ENCODE measurements around a stretch of chr15.

- RRBS, 2 experiments: no CpG with 5 or more reads among the region's 1 CpG
CAGE:
- cytosol, long polyA minus RNA: start-site peak on the plus strand at chr15:92937585-92937624, 33 reads
- cytosol, long polyA plus RNA: no peak
- long polyA plus RNA: no peak
- nucleus, long polyA minus RNA: no peak
- nucleus, long polyA plus RNA: no peak
Observed at GRCh38 chr15:92937433-92937667, 37.2 kb downstream of the CHD2 start.

DNA sequence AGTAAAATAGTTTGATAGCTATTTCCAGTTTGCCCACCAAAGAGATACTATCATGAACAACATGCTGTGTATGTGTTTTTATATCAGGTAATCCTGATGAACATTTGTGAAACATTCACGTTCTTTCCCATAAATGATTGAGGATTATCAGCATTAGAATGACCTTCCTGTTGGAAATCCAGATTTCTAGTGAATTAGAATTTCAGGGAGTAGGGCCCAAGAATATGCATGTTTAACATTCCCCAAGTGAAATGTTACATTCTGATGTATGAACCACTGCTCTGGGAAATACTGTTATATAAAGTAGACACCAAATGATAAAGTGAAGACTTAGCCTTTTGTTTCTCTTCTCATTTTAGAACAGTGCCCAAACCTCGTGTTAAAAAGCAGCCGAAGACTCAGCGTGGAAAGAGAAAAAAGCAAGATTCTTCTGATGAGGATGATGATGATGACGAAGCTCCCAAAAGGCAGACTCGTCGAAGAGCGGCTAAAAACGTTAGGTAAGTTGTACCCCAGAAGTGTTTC is 39.2 kb downstream of the CHD2 start:
- RRBS, 2 experiments: no CpG with 5 or more reads among the region's 9 CpGs
CAGE:
- cytosol, long polyA minus RNA: no peak
- cytosol, long polyA plus RNA: no peak
- long polyA plus RNA: no peak
- nucleus, long polyA minus RNA: no peak
- nucleus, long polyA plus RNA: no peak

DNA sequence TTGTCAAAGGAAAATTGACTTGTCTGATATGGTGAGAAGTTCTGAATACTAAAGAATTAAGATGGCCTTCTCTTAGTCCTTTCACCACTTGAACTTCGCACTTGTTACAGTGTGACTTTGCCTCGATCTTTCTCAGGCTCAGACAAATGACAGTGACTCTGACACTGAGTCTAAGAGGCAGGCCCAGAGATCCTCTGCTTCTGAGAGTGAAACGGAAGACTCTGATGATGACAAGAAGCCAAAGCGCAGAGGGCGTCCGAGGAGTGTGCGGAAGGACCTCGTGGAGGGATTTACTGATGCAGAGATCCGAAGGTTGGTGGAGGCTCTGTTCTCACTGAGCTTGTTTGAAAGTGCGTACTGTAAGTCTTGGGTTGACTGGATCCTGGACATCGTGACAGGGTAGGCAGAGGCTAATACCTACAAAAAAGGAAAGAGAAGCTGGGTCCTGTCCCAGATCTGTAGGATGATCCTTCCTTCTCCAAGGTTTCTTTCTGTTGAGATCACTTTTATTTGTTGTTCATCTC is 85.3 kb downstream of the CHD2 start:
- RRBS, 2 experiments: no CpG with 5 or more reads among the region's 11 CpGs
CAGE:
- cytosol, long polyA minus RNA: no peak
- cytosol, long polyA plus RNA: no peak
- long polyA plus RNA: no peak
- nucleus, long polyA minus RNA: no peak
- nucleus, long polyA plus RNA: no peak

DNA sequence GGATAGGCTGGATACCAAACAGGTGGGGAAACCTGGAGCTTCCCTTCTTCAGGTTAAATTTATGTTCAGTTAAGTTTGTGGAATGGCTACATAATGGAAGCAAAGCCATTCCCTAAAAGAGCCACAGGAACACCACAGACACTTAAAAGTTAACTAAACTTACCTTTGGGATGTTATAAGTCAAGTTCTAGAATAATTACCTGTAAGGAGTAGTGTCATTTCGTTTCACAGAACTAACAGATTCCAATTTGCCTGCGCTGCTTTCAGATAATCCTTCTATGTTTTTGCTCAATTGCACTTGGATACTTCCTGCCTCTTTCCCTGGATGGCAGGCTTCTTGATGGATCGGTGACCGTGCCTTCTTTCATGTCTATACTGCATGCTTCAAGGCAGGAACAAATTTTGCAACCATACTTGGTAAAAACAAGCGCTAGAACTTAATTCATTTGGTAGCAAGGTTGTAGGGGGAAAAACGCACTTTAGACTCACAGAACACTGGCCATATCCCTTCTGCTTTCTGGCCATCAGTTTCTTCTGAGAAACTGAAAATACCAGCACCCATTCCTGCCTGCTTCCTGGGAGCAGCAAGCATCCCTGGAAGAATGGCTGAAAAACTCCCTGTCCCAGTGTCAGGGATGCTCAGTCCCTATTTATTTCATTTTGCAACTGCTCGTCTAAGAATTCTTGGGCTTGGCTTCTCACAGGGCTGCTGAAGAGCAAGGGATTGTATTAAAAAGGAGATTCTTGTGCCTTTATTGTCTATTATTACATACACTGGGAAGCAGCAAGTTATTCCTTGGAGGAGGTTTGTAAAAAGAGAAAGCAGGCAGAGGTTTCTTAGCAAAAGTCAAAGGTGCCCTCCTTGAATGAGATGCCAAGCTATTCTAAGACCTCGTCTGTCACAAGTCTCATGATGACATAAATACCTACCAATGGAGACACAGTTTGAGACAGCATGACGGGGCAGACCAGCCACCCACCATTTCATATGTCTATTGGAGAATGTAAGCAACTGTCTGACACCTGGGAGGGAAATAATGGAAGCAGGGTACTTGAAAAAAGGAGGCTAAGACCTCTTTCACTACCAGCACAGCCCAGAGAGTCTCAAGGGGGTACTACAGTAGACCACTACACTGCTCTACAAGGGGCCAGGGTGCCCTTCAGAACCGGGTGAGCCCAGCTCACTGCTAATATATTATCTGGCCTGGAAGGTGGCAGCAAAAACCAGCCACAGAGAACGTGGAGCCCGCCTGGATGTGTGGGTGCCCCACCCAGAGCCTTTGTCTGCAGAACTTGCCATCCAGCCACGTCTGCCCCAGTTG is 2.5 kb downstream of the RGMA start:
- RRBS, 2 experiments: no CpG with 5 or more reads among the region's 13 CpGs
CAGE:
- cytosol, long polyA minus RNA: no peak
- cytosol, long polyA plus RNA: no peak
- long polyA plus RNA: no peak
- nucleus, long polyA minus RNA: no peak
- nucleus, long polyA plus RNA: no peak

GRCh38 chr15:93422411-93422856 is 333.4 kb upstream of the RGMA start:
- RRBS, 2 experiments: no CpG with 5 or more reads among the region's 5 CpGs
CAGE:
- cytosol, long polyA minus RNA: no peak
- cytosol, long polyA plus RNA: no peak
- long polyA plus RNA: no peak
- nucleus, long polyA minus RNA: no peak
- nucleus, long polyA plus RNA: no peak

DNA sequence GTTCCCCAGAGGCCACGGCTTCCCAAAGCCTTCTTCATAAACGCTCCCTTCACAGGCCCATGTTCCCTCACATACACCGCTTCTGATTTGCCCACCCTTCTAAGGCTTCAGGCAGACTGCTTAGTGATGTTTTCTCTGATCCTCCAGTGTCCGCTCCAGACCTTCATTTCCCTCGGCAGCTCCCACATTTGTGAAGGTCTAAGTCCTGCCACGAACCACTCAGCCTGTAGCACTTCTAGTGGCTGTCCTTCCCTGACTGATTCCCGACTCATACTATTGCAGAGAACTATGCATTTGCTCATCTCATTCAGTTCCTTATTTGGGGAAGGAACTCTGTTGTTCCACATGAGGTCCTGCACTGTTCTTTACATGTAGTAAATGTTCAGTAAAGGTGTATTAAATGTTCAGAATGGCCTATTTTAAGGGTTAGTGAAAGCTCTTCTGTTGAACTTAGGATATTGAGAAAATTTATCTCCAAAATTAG is 525.8 kb upstream of the RGMA start:
- RRBS, 2 experiments: no CpG with 5 or more reads among the region's 7 CpGs
CAGE:
- cytosol, long polyA minus RNA: no peak
- cytosol, long polyA plus RNA: no peak
- long polyA plus RNA: no peak
- nucleus, long polyA minus RNA: no peak
- nucleus, long polyA plus RNA: no peak

DNA sequence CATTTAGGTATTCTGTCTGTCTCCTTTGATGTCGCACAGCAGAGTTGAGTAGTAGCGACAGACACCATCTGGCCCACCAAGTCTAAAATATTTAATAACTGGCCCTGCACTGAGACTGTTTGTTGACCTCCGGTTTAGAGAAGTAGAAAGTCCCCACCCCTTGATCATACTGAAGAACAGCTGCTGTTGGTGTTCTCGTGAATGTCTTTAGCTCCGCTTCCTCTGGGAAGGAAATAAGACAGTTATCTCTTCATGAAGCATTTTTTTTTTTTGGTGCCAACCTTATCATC is 66.3 kb downstream of the MCTP2 start:
- RRBS, 2 experiments: no CpG with 5 or more reads among the region's 5 CpGs
CAGE:
- cytosol, long polyA minus RNA: no peak
- cytosol, long polyA plus RNA: no peak
- long polyA plus RNA: no peak
- nucleus, long polyA minus RNA: no peak
- nucleus, long polyA plus RNA: no peak

- RRBS, 2 experiments: no CpG with 5 or more reads among the region's 6 CpGs
CAGE:
- cytosol, long polyA minus RNA: no peak
- cytosol, long polyA plus RNA: no peak
- long polyA plus RNA: no peak
- nucleus, long polyA minus RNA: no peak
- nucleus, long polyA plus RNA: no peak
Observed at GRCh38 chr15:95278843-95279402, 1047.6 kb downstream of the MCTP2 start.

DNA sequence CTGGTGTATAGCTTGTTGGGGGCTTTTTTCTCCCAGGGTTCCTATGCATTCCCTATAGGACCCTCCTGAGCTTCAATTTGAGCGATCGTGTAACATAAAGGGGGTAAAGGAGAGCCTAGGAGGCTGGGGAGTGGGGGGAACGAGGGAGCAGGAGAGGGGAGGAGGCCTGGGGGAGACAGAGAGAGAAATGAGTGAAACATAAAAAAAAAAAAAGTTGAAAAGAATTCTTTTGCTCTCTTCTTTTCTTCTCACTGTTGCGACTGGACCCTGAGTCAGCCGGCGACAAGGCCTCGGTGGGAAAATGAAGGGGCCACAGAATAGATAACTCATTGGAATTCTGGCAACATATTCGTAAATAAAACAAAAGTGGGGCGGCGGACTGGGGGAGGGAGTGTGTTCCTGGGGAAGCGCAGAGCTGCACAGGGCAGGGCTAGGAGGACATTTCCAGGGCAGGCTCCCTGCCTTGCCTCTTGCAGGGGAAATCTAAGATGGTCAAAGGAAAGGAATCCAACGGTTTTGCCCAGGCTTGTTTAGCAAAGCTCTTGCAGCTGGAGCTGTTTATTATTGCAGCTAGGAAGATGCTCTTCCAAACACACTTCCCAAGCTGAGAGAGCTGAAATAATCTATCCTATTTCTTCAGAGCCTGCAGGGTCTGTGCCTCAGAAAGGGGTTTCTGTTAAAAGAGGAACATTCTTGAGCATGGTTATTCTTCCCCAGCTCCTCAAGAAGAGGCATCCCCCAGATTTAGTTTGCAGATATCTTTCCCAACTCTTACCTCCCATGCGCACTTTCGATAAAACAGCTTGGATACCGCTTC is 1042.8 kb upstream of the NR2F2 start:
- RRBS, 2 experiments: no CpG with 5 or more reads among the region's 15 CpGs
CAGE:
- cytosol, long polyA minus RNA: no peak
- cytosol, long polyA plus RNA: no peak
- long polyA plus RNA: no peak
- nucleus, long polyA minus RNA: no peak
- nucleus, long polyA plus RNA: no peak

DNA sequence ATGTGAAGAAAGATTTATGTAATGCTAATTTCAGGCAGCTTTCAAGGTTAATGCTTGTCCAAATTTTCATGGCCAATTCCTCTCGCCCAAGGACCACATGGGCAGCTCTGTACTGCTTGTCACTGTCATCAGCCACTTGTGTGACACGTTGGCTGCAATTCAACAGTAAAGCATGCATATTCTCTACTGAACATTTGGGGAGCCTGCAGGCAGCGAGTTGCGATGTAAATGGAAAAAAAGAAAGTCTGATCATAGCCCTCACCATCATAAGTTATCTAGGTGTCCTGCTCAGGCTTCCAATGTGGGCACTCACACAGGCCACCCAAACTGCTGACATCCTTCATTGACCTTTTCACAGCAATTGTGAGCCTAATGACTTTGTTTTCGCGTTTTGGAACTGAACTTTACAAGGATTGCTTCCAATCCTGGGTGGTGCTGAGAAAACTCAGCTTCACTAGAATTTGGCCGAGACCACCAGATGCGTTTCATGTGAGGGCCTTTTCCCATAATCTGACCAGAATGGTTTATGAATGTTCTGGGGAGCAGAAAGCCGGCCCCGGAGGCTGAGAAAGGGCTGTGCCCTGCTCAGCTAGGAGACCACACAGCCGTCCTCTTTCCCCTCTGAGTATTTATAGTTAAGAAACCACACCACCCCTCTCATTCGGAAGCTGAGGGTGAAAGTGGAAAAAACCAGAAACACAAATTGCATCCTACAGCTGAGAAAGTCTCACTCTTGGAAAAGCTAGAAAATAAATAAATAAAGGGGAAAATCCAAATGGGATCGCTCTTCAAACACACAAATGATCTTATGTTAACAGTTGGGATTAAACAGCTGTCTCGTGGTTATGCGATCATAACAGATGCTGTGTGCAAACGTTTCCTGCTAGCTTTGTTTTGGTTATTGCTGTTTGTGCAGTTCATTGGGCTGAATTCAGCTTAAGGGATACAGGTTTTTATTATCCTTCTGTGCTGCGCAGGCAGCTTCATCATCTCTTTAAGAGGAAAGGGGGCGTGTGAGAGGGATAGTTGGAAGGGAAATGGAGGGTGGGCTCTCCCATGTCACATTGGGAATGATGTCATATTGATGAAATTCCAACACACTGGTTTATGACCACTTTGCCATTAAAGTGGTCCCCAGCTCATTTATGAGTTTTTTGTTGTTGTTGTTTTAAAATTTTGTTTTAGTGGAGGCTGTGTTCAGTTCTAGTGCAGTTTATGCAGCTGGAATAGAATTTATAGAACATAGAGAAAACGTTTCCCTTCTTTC is 1026.3 kb upstream of the NR2F2 start:
- RRBS, 2 experiments: no CpG with 5 or more reads among the region's 19 CpGs
CAGE:
- cytosol, long polyA minus RNA: no peak
- cytosol, long polyA plus RNA: no peak
- long polyA plus RNA: no peak
- nucleus, long polyA minus RNA: no peak
- nucleus, long polyA plus RNA: no peak

- RRBS, 2 experiments: no CpG with 5 or more reads among the region's 17 CpGs
CAGE:
- cytosol, long polyA minus RNA: no peak
- cytosol, long polyA plus RNA: no peak
- long polyA plus RNA: no peak
- nucleus, long polyA minus RNA: no peak
- nucleus, long polyA plus RNA: no peak
Observed at GRCh38 chr15:95365509-95366597, 964.6 kb upstream of the NR2F2 start.

GRCh38 chr15:95556699-95557420 is 773.6 kb upstream of the NR2F2 start:
- RRBS, 2 experiments: no CpG with 5 or more reads among the region's 15 CpGs
CAGE:
- cytosol, long polyA minus RNA: no peak
- cytosol, long polyA plus RNA: no peak
- long polyA plus RNA: no peak
- nucleus, long polyA minus RNA: no peak
- nucleus, long polyA plus RNA: no peak

GRCh38 chr15:95624075-95624605 is 706.4 kb upstream of the NR2F2 start:
- RRBS, 2 experiments: no CpG with 5 or more reads among the region's 2 CpGs
CAGE:
- cytosol, long polyA minus RNA: no peak
- cytosol, long polyA plus RNA: no peak
- long polyA plus RNA: no peak
- nucleus, long polyA minus RNA: no peak
- nucleus, long polyA plus RNA: no peak

- RRBS, 2 experiments: no CpG with 5 or more reads among the region's 8 CpGs
CAGE:
- cytosol, long polyA minus RNA: no peak
- cytosol, long polyA plus RNA: no peak
- long polyA plus RNA: no peak
- nucleus, long polyA minus RNA: no peak
- nucleus, long polyA plus RNA: no peak
Observed at GRCh38 chr15:96166800-96167394, 163.6 kb upstream of the NR2F2 start.

GRCh38 chr15:96332600-96332975 is 2.1 kb downstream of the NR2F2 start:
- RRBS, 2 experiments: no CpG with 5 or more reads among the region's 6 CpGs
CAGE:
- cytosol, long polyA minus RNA: no peak
- cytosol, long polyA plus RNA: no peak
- long polyA plus RNA: no peak
- nucleus, long polyA minus RNA: no peak
- nucleus, long polyA plus RNA: no peak

- RRBS, 2 experiments: no CpG with 5 or more reads among the region's 9 CpGs
CAGE:
- cytosol, long polyA minus RNA: no peak
- cytosol, long polyA plus RNA: no peak
- long polyA plus RNA: no peak
- nucleus, long polyA minus RNA: no peak
- nucleus, long polyA plus RNA: no peak
Observed at GRCh38 chr15:96334848-96335846, 4.6 kb downstream of the NR2F2 start.

GRCh38 chr15:96342734-96343789 is 12.6 kb downstream of the NR2F2 start:
- RRBS, 2 experiments: 95 to 97% methylated on average over 10 of the region's 47 CpGs
CAGE:
- cytosol, long polyA minus RNA: no peak
- cytosol, long polyA plus RNA: no peak
- long polyA plus RNA: no peak
- nucleus, long polyA minus RNA: no peak
- nucleus, long polyA plus RNA: no peak

GRCh38 chr15:96362890-96363769 is 32.6 kb downstream of the NR2F2 start:
- RRBS, 2 experiments: no CpG with 5 or more reads among the region's 33 CpGs
CAGE:
- cytosol, long polyA minus RNA: no peak
- cytosol, long polyA plus RNA: no peak
- long polyA plus RNA: no peak
- nucleus, long polyA minus RNA: no peak
- nucleus, long polyA plus RNA: no peak

GRCh38 chr15:98546952-98547494 is 101.3 kb upstream of the IGF1R start:
- RRBS, 2 experiments: no CpG with 5 or more reads among the region's 5 CpGs
CAGE:
- cytosol, long polyA minus RNA: no peak
- cytosol, long polyA plus RNA: no peak
- long polyA plus RNA: no peak
- nucleus, long polyA minus RNA: no peak
- nucleus, long polyA plus RNA: no peak

- RRBS, 2 experiments: 26 to 37% methylated on average over 18 of the region's 73 CpGs
CAGE:
- cytosol, long polyA minus RNA: no peak
- cytosol, long polyA plus RNA: no peak
- long polyA plus RNA: no peak
- nucleus, long polyA minus RNA: no peak
- nucleus, long polyA plus RNA: no peak
Observed at GRCh38 chr15:98547495-98548620, 100.5 kb upstream of the IGF1R start.

All from HepG2 (cell line).